Omental fat pad (tissue), 4 donors: ENCODE measurements around a stretch of chr2.

- PRO-cap, result no peak
- RAMPAGE, long total RNA, 4 experiments, result no peak in any of the 4 experiments
Measured at GRCh38 chr2:239225829-239226630, 174.8 kb downstream of the HDAC4 start.

- PRO-cap, result no peak
- RAMPAGE, long total RNA, 4 experiments, result no peak in any of the 4 experiments
Measured at GRCh38 chr2:239274627-239275649, 125.9 kb downstream of the HDAC4 start.

- PRO-cap, result no peak
- RAMPAGE, long total RNA, 4 experiments, result no peak in any of the 4 experiments
Measured at GRCh38 chr2:239276254-239277586, 124.1 kb downstream of the HDAC4 start.

GRCh38 chr2:239305582-239306248 is 95.1 kb downstream of the HDAC4 start:
- PRO-cap, result no peak
- RAMPAGE, long total RNA, 4 experiments, result no peak in any of the 4 experiments

DNA sequence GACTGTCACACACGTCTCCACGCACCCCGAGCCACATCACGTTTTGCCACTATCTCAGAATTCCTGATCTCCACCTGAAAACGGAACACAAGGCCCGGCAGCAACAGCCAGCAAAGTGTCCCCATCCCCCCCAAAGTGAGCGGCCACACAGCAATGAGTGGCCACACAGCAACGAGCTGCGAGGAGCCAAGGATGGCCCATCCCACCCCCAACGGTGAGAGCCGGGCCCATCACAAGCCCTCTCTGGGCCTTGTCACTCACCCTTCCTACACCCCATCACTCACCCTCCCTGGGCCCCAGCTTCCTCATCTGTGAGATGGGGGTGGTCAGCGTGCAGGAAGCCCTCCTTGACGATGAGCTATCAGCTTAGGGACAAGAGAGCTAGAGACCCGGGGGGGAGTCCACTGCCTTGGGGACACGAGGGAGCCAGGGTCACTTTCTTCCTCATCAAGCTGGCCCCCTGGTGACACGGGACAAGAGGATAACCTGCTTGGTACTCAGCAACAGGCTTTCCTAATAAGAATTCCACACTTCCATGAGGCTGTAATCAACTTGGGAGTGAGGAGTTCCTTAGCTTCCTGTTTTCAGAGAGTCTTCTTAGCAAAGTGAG is 92.9 kb downstream of the HDAC4 start:
- PRO-cap, result no peak
- RAMPAGE, long total RNA, 4 experiments, result no peak in any of the 4 experiments

DNA sequence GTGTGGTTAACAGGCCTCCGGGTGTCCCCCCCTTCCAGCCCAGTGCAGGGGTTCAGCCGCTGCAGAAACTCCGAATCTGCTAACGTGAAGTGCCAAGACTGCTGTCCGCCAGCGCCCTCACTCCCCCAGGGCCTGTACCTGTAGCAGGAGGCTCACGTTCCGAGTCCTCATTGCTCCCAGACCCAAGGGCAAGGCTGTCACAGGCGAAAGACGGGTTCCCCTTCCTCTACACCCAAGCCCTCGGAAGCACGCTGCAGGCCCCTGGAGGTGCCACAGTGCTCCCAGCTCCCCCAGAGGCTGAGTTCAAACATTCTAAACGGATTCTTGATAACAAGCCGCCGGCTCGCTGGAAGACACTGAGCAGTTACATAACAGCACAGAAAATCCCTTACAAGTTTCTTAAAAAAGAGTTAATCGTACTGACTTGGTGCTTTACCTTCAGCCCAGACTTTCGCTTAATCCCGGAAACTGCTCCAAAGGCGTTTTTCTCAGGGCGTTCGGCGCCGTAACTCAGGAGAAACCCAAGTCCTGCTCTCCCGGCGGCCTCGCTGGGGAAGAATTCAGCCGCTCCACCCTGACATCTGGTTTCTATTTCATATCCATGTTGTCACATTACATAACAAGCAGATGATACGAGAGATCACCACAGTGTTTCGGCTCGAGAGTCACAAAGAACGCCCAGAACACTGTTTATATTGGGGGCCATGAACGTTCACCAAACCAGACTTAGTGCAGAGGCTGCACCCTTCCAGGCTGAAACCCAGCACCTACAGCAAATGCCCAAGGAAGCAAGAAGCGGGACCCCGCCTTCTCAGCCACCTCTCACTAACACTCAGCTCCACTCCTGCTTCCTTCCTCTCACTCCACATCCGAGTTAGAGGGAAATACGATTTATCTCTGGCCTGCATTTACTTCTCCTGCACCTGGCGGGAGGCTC is 91.9 kb downstream of the HDAC4 start:
- PRO-cap, result no peak
- RAMPAGE, long total RNA, 4 experiments, result no peak in any of the 4 experiments

DNA sequence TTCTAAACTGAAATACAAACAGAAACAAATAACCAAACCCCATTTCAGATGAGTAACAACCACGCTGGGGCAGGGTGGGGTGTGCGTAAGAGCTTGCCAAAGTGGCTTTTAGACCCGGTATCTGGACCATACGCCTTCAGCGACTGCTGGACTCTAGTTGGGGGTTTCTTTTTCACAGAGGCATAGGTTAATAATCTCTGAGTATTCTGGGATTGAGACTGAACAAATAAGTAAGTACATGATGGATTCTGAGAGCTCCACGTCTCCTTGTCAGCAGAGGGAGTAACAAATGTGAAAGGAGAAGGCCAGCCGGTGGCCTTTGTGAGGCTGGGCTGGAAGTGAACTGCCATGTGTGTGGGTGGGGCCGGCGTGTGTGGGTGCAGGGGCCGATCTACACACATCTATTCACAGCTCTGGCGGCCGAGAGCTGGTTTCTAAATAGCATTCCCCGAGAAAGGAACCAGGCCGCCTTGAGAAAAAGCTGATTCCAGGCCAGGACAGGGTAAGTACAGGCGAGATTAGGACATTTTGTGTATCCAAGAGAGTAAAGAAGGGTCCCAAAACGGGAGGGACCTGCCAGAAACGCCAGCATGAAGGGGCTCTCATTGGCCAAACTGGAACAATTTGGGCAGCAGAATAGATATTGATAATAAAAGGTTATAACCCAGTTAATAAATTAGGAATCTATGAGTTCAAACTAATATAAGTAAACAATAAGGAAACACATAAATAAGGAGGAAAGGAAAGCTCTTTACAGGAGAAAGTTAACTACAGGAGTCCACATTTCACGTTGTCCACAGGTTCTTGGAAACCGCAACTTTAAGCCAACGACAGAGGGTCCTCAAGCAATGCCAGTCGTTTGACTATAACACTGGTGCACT is 83.6 kb downstream of the HDAC4 start:
- PRO-cap, result no peak
- RAMPAGE, long total RNA, 4 experiments, result no peak in any of the 4 experiments

DNA sequence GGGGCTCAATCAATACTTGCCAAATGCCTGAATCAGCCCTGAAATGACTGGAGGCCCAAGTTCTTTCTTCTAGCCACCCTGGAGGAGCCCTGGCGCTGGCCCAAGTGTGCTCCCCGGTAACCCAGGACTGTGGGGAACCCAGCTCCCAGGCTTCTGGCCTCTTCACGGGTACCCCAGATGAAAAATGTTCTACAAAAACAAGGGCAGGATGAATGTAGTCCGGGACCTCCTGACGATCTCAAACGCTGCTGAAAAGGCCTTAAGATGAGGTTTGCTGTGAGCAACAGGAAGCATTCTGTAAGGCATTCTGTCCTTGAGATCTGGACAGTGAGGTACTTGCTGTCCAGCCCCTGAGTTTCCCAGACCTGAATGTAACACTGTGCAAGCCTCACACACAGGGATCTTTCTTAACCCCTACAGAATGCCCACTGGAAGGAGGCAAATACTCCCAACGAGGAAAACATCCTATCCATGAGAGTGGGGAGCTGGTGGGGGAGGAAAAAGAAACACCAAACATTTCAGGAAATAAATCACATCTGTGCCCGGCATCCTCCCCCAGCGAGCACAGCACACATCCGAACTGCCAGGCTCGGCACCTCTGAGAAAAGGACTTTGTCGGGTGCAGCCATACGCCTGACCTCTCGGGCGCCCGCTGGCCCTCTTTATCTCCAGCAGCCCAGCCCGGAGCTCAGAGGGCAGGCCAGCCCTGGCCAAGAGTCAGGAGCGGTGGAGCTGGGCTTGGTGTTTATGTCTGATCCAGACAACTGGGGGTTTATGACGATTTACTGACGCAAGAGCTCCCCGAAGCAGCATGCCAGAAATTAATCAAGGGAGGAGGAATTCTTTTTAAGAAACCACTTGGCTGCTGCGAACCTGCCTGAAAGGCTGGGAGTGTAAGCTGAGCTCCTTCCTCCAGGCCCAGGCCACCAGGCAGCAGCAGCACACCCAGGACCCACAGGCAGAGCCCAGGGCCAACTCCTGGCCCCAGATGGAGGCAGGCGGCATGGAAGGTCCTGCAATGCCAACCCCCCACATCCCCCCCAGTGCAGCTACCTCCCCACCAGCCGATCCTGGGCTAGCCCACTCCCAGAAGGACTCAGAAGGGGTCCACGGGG is 72.4 kb downstream of the HDAC4 start:
- PRO-cap, result no peak
- RAMPAGE, long total RNA, 4 experiments, result no peak in any of the 4 experiments

DNA sequence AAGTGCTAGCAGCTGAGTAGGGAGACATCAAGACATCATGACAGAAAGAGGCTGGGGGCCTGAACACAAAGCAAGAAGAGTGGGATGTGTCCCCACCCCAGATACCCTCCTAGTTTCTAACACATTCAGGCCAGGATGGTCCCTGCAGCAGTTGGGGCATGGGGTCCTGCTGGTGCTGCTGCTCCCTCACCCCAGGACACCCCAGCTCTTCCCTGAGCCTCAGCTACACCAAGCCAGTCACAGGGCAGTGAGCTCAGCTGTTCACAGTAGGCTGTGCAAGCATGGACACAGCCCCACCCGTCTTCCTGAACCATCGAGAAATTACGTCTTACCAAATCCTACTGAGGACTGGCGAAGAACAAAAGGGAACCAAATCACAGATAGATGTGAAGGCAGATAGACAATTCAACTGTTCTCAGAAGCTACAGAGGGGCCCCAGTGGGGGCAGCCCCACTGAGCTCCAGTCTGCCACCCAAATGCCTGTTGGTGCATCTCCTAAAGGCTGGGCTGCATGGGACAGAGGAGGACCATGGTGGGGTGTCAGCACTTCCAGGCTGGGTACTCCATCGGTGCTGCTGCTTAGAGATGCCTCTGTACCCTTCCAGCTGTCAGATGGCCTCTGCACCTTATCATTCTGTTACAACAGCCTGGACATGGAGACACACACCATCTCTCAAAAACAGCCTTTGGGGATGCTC is 60.7 kb downstream of the HDAC4 start:
- PRO-cap, result no peak
- RAMPAGE, long total RNA, 4 experiments, result no peak in any of the 4 experiments

DNA sequence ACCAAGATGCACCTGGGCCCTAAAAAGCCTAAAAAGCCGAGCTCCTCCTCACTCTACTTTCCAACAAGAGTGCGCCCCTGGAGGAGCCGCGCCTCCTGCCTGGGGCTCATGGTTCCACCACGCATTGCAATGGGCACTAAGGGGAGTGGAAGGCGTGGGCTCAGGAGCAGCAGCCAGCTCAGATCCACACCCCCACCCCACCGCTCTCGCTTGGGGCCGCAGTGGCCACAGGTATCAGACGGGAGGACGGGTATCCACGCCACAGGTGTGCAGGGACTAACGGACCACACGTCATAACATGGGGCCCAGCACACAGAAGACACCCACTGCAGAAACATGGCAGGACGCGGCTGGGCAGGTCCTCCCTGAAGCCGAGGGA is 13.1 kb downstream of the HDAC4 start:
- PRO-cap, result no peak
- RAMPAGE, long total RNA, 4 experiments, result no peak in any of the 4 experiments

- PRO-cap, result no peak
- RAMPAGE, long total RNA, 4 experiments, result no peak in any of the 4 experiments
Measured at GRCh38 chr2:239402391-239402666, 1.5 kb upstream of the HDAC4 start.

GRCh38 chr2:239977965-239979101 is 46.8 kb downstream of the NDUFA10 start:
- PRO-cap, result no peak
- RAMPAGE, long total RNA, 4 experiments, result no peak in any of the 4 experiments

GRCh38 chr2:240300508-240301005 is 134.9 kb upstream of the GPC1 start:
- PRO-cap, result no peak
- RAMPAGE, long total RNA, 4 experiments, result no peak in any of the 4 experiments

DNA sequence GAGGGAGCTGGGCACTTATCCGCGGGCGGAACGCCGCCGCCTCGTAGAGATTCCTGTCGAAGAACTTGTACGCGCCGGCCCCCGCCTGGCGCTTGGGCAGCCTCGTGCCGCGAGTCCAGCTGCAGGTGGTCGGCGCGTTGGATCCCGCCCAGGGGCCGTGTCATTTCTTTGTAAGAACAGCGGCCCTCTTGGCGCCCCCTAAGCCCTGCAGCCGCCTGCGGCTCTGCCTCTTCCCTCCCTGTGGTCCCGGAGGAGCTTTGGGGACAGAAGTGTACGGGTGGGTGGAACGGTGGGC is 1.2 kb downstream of the GPC1 start:
- PRO-cap, result no peak
- RAMPAGE, long total RNA, 4 experiments, result no peak in any of the 4 experiments

- PRO-cap, result no peak
- RAMPAGE, long total RNA, 4 experiments, result no peak in any of the 4 experiments
Measured at GRCh38 chr2:240540218-240541070, 17.3 kb downstream of the ANKMY1 start.

DNA sequence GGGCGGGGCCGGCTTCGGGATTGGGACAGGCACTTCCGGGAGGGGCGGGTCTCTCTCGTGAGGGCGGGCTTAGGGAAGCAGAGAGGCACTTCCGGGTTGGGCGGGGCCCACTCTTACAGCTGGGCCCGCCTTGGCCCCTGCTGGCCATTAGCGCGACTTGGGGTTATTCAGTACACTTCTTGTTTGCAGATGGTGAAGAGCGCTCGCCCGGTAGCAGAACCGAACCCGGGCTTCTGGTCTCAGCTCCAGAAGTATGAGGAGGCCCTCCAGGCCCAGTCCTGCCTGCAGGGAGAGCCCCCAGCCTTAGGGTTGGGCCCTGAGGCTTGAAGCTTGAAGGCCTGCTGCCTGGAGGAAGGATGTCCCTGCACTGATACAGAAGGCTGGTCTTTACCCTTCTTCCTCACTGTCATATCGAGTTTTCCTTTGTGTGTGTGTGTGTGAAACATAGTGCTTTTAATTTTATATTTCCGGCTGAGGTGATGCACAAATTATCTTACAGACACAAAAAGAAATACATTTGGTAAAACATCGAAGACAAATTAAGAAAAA is 1.1 kb downstream of the DUSP28 start:
- PRO-cap, result bidirectional peak, plus-strand start at position 173 of the sequence, minus-strand start outside the sequence
- RAMPAGE, long total RNA, 4 experiments, result start-site peak on the plus strand in 3 of 4 experiments, centred at positions 102 to 178 of the sequence, 5 to 11 reads per replicate

DNA sequence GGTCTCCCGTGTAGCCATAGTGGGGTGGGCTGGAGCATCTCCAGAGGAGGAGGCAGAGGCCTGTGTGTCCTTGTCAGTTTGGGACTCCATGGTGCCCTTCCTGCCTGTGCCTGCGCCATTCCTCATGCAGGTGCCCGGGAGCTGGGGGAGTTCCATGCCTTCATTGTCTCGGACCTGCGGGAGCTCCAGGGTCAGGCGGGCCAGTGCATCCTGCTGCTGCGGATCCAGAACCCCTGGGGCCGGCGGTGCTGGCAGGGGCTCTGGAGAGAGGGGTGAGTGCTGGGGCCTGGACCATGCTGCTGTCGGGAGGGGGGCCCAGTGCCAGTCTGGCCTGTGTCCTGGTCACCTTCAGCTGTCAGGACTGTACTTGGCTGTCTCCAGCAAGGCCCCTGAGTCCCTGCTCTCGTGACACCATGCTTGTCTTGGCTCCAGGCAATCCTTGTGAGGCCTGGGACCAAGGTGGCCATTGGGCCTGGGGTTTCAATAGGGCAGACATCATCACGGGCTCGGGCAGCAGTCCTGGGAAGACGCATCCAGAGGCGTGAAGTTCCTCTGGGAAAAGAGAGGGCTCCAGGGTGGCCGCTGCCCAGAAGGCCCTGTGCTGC is 7.3 kb downstream of the CAPN10 start:
- PRO-cap, result no peak
- RAMPAGE, long total RNA, 4 experiments, result no peak in any of the 4 experiments

DNA sequence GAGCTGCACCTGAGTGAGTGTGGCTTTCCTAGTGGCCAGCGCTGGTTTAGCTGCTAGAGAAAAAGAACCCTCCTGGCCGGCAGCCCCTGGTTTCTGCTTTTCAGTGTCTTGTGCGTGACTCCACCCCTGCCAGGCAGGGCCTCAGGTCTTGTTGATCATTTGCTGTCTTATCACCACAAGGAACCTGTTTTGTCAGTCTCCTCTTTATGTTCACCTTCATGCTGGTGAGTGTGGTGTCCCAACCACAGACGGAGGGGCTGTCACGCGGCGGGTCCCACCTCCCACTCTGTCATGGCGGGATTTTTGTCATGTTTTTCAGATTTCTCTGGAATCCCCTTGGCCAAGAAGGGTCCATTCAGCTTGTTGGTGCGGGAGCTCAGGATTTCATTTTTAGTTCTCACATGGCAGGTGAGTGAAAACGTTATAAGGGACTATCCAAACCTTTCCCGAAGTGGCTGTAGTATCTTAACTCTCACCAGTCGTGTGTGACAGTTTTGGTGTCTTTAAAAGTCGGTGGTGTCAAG is 3.5 kb upstream of the AQP12B start:
- PRO-cap, result no peak
- RAMPAGE, long total RNA, 4 experiments, result no peak in any of the 4 experiments

DNA sequence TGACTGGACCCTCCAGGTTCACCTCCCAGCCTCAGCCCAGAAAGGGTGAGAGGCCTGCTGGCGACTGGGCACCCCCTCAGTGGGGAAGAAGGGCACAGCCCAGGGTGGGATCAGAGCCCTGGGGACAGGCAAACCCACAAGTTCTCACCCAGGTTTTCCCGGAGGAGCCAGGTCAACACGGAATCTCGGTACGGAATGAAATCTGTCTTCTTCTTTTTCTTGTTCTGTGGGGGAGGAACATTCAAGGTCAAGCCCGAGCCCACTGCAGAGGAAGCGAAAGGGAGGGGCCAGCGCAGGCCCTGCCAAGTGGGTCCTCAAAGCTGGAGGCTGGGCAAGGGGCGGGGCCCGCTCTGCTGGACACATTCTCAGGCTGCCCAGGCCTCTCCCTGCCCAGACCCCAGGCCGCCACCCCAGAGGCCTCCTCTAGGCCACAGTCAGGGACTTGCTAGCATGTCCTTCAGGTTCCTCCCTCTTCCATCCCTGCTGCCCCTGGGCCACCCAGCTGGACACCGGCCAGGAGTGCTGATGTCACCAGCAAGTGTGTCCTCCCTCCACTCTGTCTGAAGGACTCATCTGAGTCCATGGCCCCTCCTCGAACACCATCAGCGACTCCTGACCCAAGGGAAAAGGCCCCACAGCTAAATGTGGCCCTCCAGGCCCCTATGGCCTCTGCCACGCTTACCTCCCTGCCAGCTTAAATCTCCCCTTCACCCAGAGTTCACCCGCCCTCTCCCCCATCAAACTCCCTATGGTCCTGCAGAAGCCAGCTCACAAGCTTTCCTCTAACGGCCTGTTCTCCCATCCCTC is 44.1 kb downstream of the KIF1A start:
- PRO-cap, result no peak
- RAMPAGE, long total RNA, 4 experiments, result no peak in any of the 4 experiments

- PRO-cap, result no peak
- RAMPAGE, long total RNA, 4 experiments, result no peak in any of the 4 experiments
Measured at GRCh38 chr2:240874061-240874382, 5.4 kb downstream of the AGXT start.